Hematopoietic multipotent progenitor cell (in vitro differentiated cells): ENCODE measurements around the genes CD80, RABL3 and KPNA1.

- CAGE, long polyA plus RNA: no peak
Measured at GRCh38 chr3:118810594-118811047, 224.0 kb downstream of the IGSF11 start.

DNA sequence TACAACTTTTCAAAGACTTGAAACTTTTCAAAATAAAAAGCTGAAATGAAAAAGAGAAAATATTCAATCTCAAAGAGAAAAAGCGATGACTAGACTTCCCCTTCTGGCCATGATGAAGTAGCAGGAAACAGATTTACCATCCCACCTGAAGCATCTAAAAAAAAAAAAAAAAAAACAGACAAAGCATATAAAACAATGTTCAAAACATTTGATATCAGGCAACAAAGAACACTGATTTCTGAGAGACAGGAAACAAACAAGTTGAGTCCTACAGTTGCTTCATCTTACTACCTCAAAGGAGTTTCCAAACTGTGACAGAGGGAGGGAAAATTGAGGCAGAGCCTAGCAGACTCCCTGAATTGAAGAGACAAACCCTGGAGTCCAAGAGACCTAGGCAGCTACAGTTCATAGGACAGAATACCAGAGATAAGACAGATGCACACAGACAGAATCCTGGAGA is 20.0 kb upstream of the B4GALT4 start:
- CAGE, long polyA plus RNA: no peak

GRCh38 chr3:119322333-119322900 is 28.2 kb downstream of the ARHGAP31 start:
- CAGE, long polyA plus RNA: no peak

GRCh38 chr3:119429466-119430556 is 33.6 kb downstream of the TMEM39A start:
- CAGE, long polyA plus RNA: no peak

DNA sequence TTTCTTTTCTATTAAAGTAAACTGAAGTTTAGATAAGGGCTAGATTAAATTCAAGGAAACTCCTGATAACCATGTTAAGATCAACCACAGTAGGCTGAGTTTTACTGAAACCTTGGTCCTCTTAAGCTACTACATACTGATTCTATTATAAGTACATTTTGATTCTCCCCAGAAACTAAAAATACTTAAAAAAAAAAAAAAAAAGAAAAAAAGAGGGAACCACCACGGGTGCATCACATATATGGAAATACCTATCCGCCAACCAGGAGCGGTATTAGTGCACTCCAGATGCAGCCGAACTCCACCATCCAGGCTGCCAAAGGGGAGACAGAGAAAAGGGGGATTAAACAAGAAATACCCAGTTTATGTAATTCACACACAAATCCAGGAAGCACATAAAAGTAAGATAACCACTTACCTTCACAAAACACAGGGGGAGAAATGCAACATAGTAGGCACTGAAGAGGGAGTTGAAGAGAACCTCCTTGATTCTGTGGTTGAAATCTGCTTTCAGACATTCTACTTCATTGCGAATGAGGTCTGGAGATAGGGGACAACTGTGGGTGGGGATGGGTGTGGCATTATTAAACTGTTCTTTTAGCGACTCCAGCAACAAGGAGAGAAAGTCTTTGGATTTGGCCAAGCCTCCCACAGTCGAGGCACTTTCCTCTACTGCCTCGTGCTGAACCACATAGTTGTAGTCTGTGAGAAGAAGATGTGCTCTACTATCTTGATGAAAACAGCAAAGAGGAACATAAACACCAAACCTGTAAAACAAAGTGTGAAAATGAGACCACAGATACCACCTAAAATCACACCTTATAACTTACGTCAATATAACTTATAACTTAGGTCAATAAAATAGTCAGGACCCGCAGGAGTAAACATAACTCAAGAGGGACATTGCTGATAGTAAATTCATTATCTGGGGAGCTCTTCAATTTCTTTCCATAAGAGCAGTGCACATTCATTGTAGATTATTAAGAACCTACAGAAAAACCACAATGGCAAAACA is 25.8 kb downstream of the TMEM39A start:
- CAGE, long polyA plus RNA: no peak

DNA sequence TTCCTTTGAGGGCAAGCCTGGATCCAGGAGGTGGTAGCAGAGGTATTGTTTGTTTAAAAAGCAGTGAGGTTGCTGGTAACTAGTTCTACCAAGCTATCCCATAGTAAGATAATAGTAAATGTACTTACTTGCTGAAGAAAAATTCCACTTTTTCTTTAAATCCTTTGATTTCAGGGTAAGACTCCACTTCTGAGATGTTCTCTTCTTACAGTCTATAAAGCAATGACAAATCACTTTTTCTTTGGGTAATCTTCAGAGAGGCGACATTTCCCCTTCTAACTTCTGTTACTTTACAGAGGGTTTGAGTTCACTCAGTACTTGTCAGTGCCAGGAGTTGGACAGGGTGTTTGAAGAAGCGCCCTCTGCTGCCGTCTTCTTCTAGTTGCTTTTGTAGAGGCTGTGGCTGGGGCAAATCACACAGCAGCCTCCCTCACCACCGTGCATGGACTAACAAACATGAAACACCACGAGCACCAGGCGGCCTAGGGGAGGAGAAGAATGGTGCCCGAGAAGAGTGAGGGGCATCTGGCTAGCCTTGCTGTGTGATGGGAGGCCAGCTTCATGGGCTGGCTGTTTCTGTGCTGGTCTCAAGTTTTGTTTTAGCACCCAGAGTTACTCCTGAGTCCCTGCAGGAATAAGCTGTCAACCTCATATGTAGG is at the start of gene CD80:
Gene CD80, minus strand, starts transcription at position 303 of the 659 bp plus-strand sequence.
- CAGE, long polyA plus RNA: no peak

GRCh38 chr3:119580448-119580828 is 1.1 kb downstream of the ADPRH start:
- CAGE, long polyA plus RNA: no peak

- CAGE, long polyA plus RNA: no peak
Measured at GRCh38 chr3:119665007-119665460, 4.6 kb upstream of the POPDC2 start.

- CAGE, long polyA plus RNA: no peak
Measured at GRCh38 chr3:119715191-119715484, 12.3 kb downstream of the CFAP91 start.

GRCh38 chr3:120554177-120555426 is 41.5 kb upstream of the NDUFB4 start:
- CAGE, long polyA plus RNA: no peak

DNA sequence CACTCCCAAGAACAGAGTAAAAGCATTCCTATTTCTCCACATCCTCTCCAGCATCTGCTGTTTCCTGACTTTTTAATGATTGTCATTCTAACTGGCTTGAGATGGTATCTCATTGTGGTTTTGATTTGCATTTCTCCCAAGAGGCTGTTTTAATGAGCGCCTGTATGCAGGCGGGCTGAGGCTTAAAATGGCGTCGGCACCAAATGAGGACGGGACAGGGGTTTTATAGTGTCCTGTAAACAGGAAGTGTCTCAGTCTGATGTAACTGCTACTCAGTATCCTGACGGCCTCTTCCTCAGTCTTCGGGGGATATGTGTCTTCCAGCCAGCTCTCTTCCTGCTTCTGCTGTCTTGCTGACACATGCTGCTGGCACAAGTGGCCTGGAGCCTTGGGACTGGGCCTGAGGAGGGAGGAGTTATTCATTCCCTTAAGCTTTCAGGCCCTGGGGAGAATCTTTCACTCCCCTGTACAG is 19.6 kb downstream of the NDUFB4 start:
- CAGE, long polyA plus RNA: no peak

DNA sequence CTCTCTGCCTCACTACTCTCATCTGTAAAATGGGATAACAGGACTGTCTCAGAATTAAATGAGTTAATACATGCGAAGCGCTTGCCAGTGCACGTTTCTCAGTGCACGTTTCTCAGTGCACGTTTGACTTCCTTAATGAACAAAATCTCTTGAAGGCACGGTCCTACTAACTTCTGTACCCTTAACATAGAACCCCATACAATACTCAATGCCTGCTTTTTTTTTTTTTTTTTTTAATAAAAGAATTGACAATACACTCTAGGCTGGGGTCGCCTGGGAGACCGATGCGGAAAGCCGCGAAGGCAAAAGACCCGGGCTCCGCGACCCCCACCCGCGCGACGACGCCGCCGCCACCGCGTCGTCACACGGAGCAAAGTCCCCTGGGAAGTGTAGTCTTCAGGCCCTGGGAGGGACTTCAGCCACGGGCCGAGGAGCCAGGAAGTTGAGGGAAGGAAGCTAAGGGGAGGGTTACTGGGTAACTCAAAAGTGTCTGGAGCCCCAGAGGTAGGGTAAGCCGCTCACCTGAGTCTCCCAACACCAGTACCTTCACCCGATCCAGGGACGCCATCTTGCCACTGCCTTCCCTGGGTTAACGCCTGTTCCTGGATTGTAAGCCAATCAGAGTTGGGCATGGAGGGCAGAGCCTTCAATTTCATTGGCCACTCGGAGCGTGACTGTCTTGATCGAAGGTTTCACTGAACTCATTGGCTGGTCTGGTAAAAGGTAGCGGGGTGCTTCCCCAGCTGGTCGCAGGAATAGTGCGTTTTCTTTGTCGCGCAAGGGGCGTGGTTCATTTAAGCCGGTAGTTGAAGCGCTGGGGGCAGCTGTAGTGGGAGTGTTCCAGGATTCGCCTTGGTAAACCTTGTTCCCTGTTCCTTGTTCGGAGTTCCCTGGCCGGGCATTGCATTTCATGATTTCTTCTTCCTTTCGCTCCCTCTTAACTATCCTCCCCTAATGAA is at the start of gene RABL3:
Gene RABL3, minus strand, starts transcription at position 577 of the 959 bp plus-strand sequence.
- CAGE, long polyA plus RNA: start-site peak on the minus strand centred at position 579 of the sequence, 6 bp wide, 121 reads; start-site peak on the plus strand centred at position 817 of the sequence, 33 bp wide, 1,148 reads

- CAGE, long polyA plus RNA: no peak
Measured at GRCh38 chr3:120907653-120908161, 298 bp upstream of the STXBP5L start.

- CAGE, long polyA plus RNA: no peak
Measured at GRCh38 chr3:122120063-122120753, 63.3 kb upstream of the CASR start.

- CAGE, long polyA plus RNA: no peak
Measured at GRCh38 chr3:122184171-122184968, 902 bp downstream of the CASR start.

- CAGE, long polyA plus RNA: start-site peak on the minus strand at chr3:122514808-122514925, 815 reads
Measured at GRCh38 chr3:122514309-122515370, at the start of gene KPNA1. KPNA1 (minus strand) TSS chr3:122514939.

DNA sequence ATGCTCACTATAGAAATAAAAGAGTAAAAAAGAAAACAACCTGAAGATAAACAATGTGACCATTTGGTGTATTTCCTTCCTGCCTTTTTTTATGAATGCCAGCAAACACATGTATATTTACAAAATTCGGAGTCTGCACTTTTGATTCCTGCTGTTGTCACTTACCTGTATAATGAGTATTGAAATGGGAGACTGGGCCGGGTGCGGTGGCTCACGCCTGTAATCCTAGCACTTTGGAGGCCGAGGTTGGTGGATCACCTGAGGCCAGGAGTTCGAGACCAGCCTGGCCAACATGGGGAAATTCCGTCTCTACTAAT is 856 bp downstream of the DTX3L start:
- CAGE, long polyA plus RNA: no peak

DNA sequence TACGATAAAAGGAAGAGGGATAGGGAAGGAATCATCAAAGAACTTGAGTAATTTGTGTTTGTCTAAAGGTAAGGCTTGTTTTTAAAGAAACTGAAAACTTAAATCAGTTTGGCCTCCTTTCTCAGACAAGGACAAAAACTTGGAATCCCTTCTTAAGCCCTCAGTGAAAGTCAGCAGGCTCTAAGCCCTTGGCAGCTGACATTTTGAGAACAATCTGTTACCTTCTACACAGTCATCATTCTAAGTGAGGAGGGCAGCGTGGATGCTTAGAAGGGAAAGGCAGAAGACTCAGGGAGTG is 10.9 kb downstream of the HSPBAP1 start:
- CAGE, long polyA plus RNA: no peak

- CAGE, long polyA plus RNA: no peak
Measured at GRCh38 chr3:122797268-122797710, 2.4 kb downstream of the SLC49A4 start.

- CAGE, long polyA plus RNA: no peak
Measured at GRCh38 chr3:122969468-122969983, 58.0 kb downstream of the SEMA5B start.